Vein endothelial cell (primary cell): ENCODE data around the genes HOXC13 and HOXC6.

DNA sequence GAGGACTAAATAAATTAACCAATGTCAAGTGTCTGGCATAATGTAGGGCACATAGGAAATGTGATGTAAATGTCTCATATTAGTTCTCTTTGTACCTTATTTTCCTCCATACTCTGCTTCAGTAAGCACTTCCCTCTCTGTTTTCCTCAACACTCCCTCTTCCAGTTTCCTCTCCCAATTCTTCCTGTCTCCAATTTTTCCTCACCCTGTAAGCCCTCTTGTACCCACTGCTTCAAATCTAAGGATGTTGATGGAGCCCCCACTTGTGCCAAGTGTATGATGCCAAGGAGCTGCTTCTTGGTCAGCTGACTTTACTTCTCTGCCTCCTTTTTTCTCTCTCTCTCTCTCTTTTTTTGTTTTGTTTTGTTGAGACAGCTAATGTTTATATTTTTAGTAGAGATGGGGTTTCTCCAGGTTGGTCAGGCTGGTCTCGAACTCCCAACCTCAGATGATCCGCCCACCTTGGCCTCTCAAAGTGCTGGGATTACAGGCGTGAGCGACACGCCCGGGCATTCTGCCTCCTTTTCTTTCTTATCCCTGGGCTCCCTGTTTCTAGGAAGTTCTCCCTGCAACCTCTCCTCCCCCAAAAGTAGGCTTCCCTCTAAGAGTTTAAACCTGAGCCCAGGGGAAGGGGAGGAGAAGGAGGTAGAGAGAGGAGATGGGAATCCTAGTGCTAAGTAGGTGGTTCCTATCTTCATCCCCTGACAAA, 3.5 kb downstream of the RARG start:
- CAGE, long polyA plus RNA: no peak

GRCh38 chr12:53324662-53325536, 3.5 kb upstream of the AAAS start:
- CAGE, long polyA plus RNA: no peak

- CAGE, long polyA plus RNA: no peak
Measured at GRCh38 chr12:53353065-53353333, 16.8 kb upstream of the SP7 start.

- CAGE, long polyA plus RNA: no peak
Measured at GRCh38 chr12:53382605-53383420, 2.8 kb downstream of the SP1 start.

GRCh38 chr12:53496022-53496631, 3.1 kb downstream of the MAP3K12 start:
- CAGE, long polyA plus RNA: no peak

DNA sequence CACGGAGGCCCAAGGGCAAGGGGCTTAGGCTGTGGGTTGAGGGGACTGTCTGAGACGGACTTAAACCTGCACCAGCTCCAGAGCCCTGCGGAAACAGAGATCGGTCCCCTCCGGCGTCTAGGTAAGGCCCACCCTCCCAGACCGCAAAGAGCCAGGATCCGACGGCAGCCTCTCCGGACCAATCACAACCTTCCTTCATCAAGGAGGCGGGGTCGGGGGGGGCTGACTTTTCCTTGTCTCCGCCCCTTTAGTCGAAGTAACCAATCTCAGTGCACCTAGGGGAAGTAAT, 560 bp upstream of the TARBP2 start:
- CAGE, long polyA plus RNA: no peak

DNA sequence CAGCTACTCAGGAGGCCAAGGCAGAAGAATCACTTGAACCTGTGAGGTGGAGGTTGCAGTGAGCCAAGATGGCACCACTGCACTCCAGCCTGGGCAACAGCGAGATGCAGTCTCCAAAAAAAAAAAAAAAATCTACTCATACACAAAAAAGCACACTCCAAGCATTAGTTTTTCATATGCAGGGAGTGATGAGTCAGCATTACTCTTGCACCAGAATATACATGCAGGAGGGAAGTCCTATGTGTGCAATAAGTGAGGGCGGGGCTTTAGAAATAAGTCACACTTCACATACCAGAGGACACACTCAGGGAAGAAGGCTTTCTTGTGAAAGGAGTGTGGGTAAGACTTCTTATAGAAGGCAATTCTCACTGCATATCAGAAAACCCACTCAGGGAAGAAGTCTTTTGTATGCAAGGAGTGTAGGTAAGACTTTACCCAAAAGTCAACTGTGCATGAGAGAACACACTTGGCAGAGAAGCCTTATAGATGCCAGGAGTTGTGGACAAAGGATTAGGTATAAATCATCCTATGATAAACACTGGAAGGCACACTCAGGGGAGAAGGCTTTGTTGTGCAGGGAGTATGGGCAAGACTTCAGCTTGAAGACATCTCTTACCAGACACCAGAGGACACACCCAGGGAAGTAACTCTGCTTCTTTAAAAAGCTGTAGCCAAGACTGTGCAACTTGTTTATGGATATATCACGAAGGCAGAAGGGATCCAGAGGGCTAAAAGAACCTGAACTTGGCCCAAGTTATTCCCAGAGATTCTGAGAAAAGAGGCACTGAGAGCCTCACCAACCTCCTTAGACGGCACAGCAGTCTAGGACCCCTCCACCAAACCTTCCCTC, 50.5 kb downstream of the ATF7 start:
- CAGE, long polyA plus RNA: no peak

DNA sequence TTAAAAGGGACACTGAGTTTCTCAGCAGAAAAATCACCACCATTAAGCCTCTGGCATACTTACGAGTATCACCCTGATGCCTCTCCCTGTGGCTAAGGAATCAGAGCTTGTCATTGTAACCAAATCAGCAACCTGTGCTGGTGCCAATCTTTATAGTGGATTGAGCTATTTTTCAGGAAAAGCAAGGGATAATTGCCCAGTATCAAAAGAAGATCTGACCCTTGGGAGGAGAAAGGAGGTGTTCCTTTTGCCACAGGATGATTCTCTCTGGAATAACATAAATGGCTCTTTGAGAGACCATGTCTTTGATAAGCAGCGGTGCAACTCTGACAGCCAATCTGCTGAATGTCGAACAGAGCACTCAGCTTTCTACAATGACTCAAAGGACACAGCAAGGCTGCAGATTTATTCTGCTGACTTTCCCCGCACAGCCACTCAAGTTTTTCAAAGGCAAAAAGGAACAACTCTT, 34.7 kb downstream of the ATF7 start:
- CAGE, long polyA plus RNA: no peak

DNA sequence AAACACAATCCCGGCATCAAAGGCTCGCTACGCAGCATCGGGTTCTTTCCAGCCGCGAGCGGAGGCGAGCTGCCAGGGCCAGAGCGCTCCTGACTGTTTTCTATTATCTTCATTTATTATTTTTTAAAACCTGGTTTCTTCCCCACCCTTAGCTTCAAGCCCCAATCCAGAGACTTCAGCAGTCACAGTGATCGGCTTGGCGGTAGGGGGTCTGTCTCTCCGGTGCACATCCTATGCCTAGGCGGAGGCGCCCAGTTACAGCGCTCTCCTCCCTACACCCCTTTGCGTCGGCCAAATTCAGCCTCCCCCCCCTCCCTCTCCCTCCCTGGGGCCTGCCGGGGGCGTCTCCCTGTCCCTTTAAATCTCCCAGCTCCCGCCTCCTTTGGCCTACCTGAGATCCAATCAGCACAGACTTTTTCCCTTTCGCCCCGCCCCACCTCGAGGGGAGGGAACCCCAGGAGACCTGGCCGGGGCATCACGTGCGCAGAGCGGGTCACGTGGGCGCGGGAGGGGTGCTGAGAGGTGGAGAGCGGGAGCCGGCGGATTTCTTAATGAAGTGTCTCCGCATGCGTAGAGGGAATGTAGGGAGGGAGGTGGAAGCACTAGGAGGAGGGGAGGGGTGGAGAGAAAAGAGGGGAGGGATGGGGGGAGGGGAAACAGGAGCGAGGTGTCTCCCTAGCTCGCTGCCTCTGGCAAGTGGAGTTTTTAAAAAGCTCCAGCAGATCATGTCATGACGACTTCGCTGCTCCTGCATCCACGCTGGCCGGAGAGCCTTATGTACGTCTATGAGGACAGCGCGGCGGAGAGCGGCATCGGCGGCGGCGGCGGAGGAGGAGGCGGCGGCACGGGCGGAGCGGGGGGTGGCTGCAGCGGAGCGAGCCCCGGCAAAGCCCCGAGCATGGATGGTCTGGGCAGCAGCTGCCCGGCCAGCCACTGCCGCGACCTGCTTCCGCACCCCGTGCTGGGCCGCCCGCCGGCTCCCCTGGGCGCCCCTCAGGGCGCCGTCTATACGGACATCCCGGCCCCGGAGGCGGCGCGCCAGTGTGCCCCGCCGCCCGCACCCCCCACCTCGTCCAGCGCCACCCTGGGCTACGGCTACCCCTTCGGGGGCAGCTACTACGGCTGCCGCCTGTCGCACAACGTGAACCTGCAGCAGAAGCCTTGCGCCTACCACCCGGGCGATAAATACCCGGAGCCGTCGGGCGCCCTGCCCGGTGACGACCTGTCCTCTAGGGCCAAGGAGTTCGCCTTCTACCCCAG, at the start of gene HOXC13:
HOXC13 (plus strand) TSS at position 655 of the 1,260 bp plus-strand sequence.
- CAGE, long polyA plus RNA: no peak

GRCh38 chr12:53972109-53972692, 725 bp upstream of the HOXC11 start:
- CAGE, long polyA plus RNA: no peak

DNA sequence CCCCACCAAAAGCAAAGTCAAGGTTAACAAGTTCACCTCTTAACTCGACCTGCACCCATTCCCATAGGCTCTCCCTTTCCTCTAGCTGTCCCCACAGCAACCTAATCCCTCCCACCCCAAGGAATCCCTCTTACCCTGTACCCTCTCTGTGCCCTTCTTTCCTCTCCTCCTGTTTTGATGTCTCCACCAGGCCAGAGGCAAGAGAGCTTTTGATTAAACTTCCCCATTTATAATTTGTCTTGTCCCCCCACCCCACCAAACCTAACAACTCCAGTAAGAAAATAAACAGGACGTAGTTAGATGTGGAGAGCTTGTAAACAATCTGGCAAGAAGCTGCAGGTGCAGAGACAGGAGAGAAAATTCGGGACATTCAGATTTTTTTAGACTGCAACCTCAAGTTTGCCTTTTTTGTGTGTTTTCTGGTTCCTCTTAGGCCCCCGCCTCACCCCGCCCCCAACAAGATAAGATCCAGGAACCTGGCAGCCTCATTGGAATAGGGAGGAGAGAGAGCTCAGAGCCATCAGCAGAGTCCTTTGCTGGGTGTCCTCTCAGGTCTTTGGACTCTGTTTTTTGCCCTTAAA, 2.7 kb downstream of the HOXC10 start:
- CAGE, long polyA plus RNA: no peak

DNA sequence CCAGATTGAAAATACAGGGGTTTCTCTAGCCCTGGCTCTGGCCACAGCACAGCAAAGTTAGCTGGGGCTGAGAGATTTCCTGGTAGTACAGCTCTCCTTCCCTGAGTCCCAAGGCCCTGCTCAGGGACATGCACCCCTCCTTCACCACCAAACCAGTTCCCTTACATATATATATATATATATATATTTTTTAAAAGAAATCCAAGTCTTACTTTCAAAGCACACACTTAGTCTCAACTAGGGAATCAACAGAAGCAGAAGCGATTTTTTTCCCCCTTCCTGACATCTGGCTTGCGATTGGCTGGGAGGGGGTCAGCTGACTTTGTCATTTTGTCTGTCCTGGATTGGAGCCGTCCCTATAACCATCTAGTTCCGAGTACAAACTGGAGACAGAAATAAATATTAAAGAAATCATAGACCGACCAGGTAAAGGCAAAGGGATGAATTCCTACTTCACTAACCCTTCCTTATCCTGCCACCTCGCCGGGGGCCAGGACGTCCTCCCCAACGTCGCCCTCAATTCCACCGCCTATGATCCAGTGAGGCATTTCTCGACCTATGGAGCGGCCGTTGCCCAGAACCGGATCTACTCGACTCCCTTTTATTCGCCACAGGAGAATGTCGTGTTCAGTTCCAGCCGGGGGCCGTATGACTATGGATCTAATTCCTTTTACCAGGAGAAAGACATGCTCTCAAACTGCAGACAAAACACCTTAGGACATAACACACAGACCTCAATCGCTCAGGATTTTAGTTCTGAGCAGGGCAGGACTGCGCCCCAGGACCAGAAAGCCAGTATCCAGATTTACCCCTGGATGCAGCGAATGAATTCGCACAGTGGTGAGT, at the start of gene HOXC6:
HOXC6 (plus strand) TSS at position 359 of the 846 bp plus-strand sequence.
- CAGE, long polyA plus RNA: no peak

DNA sequence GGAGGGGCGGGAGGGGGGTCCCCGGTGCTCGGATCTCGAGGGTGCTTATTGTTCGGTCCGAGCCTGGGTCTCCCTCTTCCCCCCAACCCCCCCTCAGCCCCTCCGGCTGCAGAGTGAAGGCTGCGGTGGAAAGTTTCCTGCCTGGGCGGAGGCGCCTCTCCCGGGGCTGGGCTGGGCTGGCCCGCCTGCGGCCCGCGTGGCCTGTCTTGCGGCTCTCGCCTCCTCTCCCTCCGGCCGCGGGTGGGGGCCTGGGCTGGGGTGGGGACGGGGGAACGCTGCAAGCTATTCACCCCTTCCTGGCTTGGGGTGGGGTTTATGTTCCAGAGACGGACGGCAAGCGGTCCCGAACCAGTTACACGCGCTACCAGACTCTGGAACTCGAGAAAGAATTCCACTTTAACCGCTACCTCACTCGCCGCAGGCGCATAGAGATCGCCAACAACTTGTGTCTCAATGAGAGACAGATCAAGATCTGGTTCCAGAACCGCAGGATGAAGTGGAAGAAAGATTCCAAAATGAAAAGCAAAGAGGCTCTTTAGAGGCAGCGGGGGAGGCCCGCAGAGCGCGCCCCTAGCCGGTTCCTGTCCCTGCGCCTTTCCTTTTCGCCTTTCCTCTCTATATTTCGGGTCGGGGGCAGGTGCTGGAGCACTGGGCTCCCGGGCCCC, 1.2 kb downstream of the HOXC5 start:
- CAGE, long polyA plus RNA: no peak

DNA sequence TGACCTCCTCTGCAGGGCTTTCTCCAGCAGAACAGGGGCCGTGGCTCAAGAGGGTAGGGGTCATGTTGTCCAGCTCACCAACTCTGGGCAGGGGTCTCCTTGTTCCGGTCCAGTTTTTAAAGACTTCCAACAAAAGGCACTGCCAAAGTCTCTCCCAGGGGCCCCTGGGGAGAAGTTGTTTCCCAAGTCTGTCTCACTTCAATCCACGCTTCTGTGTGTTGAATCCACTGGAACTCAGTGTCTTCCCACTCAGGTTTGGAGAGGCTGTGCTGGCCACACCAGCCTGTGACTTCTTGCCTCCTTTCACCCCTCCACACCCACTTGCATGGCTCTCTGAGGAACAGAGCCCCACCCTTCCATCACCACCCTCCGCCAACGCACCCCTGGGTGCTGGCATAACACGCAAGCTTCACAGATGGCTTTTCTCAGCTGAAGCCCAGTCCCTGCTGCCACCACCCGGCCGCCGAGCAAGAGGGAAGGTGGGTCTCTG, 41.8 kb downstream of the SMUG1 start:
- CAGE, long polyA plus RNA: no peak

- CAGE, long polyA plus RNA: no peak
Measured at GRCh38 chr12:54173027-54173788, 15.6 kb downstream of the SMUG1 start.

- CAGE, long polyA plus RNA: no peak
Measured at GRCh38 chr12:54174848-54175545, 13.8 kb downstream of the SMUG1 start.

- CAGE, long polyA plus RNA: no peak
Measured at GRCh38 chr12:54191556-54192047, 2.8 kb upstream of the SMUG1 start.

DNA sequence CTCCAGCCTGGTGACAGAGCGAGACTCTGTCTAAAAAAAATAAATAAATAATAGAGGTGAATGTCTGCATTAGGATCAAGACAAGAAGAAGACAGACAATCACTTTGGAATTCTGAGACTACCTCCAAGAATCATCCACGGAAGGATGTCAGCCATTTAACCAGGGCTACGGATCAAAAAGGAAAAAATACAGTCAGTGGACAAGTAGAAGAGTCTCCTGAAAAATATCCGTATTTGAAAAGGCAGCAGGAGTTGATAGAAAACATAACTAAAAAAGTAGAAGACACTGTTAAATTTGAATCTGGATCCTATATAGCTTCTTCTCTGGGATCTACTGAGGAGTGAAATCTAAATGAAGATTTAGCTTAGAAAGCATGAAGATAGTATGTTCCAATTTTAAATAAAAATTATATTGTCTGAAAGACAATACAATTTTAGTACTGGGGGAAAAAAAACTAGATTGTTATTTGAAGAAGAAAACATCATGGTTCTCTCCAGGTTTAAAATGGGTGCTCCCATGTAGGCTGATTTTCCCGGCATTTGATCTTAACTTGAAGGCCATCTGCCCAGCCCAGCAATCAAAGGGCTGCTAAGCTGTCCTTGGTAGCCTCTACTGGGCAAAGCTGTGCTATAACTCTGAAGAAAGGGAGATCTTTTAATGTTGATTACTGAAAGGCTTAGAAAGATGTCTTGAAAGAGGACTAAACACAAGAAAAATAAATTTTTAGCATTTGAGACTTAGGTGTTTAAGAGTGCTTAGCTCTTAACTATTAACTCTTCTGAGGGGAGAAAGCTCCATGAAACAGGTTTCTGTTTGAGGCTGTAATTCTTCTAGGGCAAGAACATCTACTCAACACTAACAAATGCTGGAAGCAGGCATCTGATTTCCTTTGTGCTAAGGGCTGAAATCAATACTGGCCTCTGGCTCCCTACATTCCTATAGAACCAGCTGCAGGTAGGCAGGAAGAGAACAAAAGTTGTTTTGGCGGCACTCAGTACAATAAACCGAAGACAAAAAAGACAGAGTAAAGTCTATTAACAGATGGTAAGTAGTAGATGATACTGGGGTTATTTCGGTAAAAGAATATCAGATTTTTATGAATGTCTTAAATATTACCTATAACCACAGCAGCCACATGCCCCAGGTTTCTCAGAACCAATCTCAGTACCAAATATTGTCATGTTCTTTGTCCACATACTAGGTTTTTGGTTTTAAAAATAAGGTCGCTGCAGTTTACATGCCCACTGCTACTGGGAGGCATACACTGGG, 41.3 kb downstream of the CBX5 start:
- CAGE, long polyA plus RNA: no peak

DNA sequence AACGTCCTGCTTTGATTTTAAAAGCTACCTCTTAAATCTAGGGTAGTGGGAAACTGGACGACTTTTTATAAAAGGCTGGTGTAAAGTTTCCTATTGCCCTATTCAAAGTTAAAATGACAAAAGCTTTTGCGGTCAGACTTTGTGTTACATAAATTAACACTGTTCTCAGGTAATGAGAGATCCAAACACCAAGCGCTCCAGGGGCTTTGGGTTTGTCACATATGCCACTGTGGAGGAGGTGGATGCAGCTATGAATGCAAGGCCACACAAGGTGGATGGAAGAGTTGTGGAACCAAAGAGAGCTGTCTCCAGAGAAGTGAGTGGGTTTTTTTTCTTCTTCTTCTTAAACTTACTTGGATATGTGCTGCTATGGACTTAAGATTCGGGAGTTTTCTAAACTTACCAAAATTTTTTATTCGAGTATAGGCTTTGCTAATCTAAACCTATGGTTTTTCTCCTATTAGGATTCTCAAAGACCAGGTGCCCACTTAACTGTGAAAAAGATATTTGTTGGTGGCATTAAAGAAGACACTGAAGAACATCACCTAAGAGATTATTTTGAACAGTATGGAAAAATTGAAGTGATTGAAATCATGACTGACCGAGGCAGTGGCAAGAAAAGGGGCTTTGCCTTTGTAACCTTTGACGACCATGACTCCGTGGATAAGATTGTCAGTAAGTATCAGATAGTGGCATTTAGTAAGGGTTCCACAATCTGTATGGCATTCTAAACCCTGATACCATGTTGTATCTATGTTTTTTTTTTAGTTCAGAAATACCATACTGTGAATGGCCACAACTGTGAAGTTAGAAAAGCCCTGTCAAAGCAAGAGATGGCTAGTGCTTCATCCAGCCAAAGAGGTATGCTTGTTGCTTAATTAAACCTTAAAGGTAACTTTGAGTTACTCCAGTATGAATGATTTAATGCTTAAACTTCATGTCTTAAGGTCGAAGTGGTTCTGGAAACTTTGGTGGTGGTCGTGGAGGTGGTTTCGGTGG, 1.4 kb downstream of the HNRNPA1 start:
- CAGE, long polyA plus RNA: no peak

DNA sequence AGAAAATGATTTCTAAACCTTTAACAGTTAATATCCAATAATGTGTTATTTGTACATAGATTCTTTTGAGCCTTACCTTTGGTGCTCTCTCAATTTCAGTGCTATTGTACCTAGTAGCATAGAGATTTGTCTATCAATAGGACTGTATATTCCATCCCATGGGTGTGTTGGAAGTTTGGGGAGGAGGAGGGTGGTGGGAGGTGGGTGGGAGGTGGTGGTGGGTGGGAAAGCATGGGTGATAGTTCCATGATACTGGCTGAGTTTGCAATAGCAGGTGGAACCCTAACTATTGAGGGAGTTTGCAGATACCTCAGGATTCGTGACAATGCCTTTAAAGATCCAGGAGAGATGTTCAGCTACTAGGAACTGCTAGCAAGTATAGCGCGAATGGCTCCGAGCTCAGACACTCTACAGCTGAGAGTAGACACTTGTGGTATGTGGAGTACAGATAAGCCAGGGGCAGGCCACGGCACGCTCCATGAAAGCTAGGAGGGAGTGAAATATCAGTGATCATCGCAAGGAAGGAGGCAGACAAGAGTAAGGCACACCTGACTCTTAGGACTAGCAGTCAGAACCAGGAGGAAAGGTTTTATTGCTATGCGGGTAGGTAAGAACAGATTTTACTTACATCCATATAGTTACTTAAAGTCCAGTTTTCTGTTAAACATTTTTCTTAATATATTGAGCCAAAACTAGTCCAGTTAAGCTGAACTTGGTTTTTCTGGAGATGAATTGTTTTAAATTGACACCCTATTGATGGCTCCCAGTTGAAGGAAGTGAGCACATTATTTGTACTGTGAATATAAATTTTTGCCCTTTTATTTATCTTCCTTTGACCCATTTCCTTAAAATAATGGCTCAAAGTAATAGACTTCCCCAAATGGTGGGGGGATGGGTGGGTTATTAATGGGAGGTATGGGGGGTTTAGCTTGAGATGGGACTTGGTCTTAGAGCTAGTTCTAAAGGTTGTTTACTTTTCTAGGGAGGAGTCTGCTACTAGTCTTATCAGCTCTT, 5.5 kb downstream of the HNRNPA1 start:
- CAGE, long polyA plus RNA: no peak